Stomach (tissue), 7 donors: ENCODE measurements around the genes CDC42EP1, GCAT and GALR3.

DNA sequence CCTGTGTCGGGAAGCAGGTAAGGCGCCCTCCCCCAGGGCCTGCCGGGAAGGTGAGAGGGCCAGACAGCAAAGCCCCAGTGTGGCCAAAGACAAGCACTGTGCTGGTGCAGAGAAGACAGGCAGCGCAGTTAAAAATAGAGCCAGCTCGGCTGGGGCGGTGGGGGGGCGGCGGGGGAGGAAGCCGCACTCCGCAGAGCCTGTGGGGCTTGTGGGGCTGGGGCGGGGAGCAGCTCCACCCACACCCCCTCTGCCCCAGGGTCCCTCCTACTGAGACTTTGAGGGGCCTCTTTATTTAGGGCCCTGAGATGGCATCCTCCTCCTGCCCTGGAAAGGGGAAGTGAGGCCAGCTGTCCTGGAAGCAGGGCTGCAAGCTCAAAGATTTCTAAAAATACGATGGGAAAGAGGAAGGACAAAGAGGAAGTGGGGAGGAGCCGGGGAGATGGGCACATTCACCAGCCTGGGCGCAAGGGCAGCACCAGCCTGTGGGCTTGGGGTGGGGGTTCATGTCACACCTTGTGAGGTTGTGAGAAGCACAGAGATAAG is 2.6 kb downstream of the CYTH4 start:
- PRO-cap = no peak
- RAMPAGE, long total RNA, 5 experiments = no peak in any of the 5 experiments
- RRBS = no CpG with 5 or more reads among the region's 14 CpGs

GRCh38 chr22:37300453-37301089 is 18.3 kb downstream of the CYTH4 start:
- PRO-cap = no peak
- RAMPAGE, long total RNA, 5 experiments = no peak in any of the 5 experiments
- RRBS = 56% methylated on average over 3 of the region's 21 CpGs

DNA sequence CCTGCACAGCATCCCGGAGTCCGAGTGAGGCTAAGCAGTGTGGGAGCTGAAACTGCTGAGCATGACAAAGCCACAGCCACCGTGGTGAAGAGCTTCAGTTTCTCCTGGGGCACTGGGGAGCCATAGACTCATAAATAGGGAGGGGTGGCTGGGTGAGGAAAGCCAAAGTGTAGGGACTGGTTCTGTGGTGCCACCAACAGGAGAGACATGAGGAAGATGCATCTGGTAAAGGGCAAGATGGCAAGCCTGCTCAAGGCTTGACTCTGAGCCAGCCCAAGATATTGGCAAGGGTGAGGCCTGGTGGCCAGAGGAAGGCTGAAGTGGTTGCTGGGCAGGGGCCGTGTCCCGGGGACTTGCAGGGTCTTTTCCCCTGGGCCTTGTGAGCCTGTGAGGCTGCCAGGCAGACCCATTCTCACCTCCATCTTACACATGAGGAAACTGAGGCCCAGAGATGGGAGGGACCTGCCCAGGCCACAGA is 30.3 kb downstream of the CYTH4 start:
- PRO-cap = no peak
- RAMPAGE, long total RNA, 5 experiments = no peak in any of the 5 experiments
- RRBS = 93% methylated on average over 1 of the region's 5 CpGs

DNA sequence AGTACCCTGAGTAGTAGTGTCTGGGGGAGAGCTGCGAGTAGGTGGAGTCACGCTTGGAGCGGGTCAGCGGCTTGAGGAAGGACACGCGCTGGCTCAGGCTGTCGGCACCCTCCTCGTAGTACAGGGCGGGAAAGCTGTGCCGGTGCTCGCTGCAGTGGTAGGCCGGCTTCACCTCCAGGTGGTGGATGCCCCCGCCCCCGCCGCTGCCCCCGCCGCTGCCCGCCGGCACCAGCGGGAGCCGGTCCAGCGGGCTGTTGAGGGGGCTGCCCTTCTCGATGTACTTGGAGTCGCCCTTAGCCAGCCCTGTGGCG is 54.1 kb downstream of the ELFN2 start:
- PRO-cap = no peak
- RAMPAGE, long total RNA, 5 experiments = no peak in any of the 5 experiments
- RRBS = 66% methylated on average over 13 of the region's 25 CpGs

GRCh38 chr22:37502268-37503168 is 16.3 kb upstream of the MFNG start:
- PRO-cap = bidirectional peak, plus-strand start at chr22:37502607, minus-strand start at chr22:37502475
- RAMPAGE, long total RNA, 5 experiments = no peak in any of the 5 experiments
- RRBS = no CpG with 5 or more reads among the region's 17 CpGs

- PRO-cap = no peak
- RAMPAGE, long total RNA, 5 experiments = no peak in any of the 5 experiments
- RRBS = no CpG with 5 or more reads among the region's 14 CpGs
These were observed 15.3 kb downstream of the CARD10 start for GRCh38 chr22:37503760-37504396.

- PRO-cap = no peak
- RAMPAGE, long total RNA, 5 experiments = no peak in any of the 5 experiments
- RRBS = no CpG with 5 or more reads among the region's 7 CpGs
These were observed 10.4 kb downstream of the CARD10 start for GRCh38 chr22:37508734-37509324.

- PRO-cap = bidirectional peak, plus-strand start at chr22:37560503, minus-strand start at chr22:37560323
- RAMPAGE, long total RNA, 5 experiments = start-site peak on the plus strand in 4 of 5 experiments, at chr22:37560481-37560543 at its widest, 48 to 658 reads per replicate
- RRBS = 4% methylated on average over 56 of the region's 73 CpGs
These were observed at the start of gene CDC42EP1 for GRCh38 chr22:37559780-37560600. CDC42EP1 (plus strand) TSS chr22:37560480.

- PRO-cap = no peak
- RAMPAGE, long total RNA, 5 experiments = no peak in any of the 5 experiments
- RRBS = no CpG with 5 or more reads among the region's 5 CpGs
These were observed 9.5 kb downstream of the CDC42EP1 start for GRCh38 chr22:37569821-37570075.

DNA sequence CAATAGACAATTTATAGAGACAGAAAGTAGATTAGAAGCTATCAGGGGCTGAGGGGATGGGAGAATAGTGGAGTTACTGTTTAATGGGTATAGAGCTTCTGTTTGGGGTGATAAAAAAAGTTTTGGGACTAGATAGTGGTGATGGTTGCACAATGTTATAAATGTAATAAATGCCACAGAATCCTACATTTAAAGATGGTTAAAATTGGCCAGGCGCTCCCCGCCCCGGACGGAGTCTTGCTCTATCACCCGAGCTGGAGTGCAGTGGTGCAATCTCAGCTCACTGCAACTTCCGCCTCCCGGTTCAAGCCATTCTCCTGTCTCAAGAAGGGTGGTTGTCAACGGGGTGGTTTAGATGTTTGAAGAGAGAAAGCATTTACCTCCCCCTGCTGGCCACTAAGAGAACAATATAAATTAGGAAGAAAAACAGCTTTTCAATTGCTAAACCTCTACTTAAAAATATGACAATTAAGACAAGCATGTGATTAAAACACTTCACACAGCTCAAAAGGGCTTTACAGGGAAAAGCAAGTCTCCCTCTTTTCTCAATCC is 12.5 kb upstream of the LGALS2 start:
- PRO-cap = no peak
- RAMPAGE, long total RNA, 5 experiments = no peak in any of the 5 experiments
- RRBS = 2% methylated on average over 3 of the region's 8 CpGs

DNA sequence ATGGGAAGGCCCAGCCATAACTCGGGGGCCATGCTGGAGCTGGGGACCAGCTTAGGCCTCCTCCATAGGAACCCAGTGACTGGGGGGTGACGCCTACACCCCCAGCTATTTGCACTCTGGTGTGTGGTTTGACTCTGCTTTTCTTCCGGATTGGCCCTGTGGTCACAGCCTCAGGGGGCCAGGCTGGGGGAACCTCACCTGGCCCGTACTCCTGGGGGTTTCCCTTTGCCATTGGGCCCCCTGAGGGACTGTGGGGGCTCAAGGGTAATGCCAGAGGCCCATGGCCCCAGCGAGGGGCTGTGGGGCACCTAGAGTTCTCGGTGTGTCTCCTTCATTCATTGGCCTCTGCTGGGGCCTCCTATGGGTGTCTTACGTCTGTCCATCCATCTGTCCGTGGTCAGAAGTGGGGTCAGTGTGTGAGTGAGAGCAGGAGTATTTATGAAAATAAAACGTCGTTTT is 6.3 kb upstream of the SH3BP1 start:
- PRO-cap = no peak
- RAMPAGE, long total RNA, 5 experiments = no peak in any of the 5 experiments
- RRBS = no CpG with 5 or more reads among the region's 10 CpGs

DNA sequence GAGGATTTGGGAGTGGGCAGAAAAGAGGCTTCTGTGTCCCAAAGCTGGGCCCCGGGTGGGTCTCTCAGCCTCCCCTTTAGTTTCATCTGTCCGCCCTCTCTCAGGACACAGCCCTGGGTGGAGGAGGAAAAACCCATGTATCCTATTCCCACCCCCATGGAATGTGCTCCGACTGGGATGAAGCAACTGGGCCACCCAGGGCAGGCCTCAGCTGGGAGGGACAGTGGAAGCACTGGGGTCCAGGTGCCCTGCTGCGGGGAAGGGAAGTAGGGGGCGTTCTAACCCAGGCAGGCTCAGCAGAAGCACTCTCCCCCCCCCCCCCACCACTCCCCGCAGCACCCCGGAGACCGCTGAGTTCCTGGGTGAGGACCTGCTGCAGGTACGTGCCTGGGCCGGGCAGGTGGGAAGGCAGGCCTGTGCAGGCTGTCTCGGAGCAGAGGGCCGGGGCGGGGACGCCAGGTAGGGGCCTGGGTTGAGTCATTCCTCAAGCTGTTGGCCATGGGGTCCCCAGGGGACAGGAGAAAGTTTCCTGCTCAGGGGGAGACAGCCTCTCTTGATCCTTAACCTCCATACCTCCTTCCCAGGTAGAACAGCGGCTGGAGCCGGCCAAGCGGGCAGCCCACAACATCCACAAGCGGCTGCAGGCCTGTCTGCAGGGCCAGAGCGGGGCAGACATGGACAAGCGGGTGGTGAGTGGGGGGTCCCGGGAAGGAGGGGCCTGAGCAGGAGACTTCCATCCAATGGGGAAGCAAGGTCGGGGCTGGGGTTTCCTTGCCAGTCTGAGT is 1.5 kb downstream of the SH3BP1 start:
- PRO-cap = no peak
- RAMPAGE, long total RNA, 5 experiments = no peak in any of the 5 experiments
- RRBS = 34% methylated on average over 12 of the region's 22 CpGs

GRCh38 chr22:37746724-37747843 is 50.2 kb downstream of the TRIOBP start:
- PRO-cap = unidirectional peak, minus-strand start at chr22:37746973; bidirectional peak, plus-strand start at chr22:37747361, minus-strand start at chr22:37747275; bidirectional peak, plus-strand start at chr22:37747645, minus-strand start at chr22:37747591; unidirectional peak, minus-strand start at chr22:37747732
- RAMPAGE, long total RNA, 5 experiments = no peak in any of the 5 experiments
- RRBS = 2% methylated on average over 7 of the region's 44 CpGs

- PRO-cap = no peak
- RAMPAGE, long total RNA, 5 experiments = no peak in any of the 5 experiments
- RRBS = no CpG with 5 or more reads among the region's 5 CpGs
These were observed 53.2 kb upstream of the H1-0 start for GRCh38 chr22:37751830-37752254.

DNA sequence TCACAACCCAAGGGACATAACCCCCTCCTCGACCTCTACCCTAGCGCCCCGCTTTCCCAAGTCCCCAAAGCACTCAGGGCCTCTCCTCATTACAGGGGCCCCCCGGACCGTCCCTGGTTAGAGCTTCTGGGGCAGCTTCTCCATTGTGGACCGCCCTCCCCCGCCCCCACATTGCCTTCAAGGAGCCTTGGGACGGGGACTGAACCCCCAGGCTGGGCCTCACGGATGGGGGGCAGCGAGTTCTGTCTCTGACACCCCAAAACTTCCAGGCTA is 982 bp upstream of the H1-0 start:
- PRO-cap = no peak
- RAMPAGE, long total RNA, 5 experiments = no peak in any of the 5 experiments
- RRBS = no CpG with 5 or more reads among the region's 10 CpGs

DNA sequence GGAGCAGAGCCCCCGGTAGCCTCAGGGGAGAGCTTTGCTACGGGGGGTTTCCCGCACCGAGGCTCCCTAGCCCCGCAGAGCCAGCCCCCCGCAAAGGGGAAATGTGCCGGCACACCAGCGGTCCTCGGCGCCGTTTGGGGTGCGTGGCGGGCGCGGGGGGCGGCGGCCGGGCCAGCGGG is 310 bp upstream of the H1-0 start:
- PRO-cap = no peak
- RAMPAGE, long total RNA, 5 experiments = no peak in any of the 5 experiments
- RRBS = 1% methylated on average over 16 of the region's 19 CpGs

DNA sequence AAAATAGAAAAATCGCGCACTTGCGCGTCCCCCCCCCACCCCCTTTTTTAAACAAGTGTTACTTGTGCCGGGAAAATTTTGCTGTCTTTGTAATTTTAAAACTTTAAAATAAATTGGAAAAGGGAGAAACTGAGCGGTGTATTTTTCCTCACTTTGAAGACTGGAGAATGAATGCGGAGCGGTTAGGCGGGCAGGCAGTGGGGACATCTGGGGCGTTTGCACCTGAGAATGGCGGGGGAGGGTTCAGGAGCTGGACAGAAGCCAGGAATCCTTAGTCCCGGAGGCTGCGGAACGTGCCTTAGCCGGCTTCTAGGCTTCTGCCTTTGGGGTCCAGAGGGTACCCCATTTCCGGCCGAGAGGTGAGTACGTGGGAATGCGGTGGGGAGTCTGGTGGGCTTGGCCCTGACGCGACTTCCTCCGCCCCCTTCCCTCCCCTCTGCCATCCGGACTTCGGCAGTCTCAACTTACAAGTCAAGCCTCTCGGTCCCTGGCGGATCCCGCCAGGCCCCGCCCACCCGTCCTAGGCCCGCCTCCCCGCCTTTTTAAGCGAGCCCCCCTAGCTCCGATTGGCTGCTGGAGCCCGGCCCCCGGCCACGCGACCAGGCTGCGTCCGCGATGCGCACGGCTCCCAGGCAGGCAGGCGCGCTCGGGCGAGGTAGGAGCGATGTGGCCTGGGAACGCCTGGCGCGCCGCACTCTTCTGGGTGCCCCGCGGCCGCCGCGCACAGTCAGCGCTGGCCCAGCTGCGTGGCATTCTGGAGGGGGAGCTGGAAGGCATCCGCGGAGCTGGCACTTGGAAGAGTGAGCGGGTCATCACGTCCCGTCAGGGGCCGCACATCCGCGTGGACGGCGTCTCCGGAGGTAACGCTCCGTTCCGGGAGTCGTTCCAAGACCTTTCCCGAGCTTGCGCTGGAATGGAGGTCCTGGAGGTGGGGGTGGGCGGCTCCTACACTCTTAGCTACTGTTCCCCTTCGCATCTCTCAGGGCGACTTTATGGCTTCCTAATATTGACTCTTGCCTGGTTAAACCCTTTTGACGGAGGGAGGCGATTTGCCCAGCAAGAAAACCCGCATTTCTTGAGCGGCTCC is at the start of gene GCAT:
GCAT (plus strand) TSS at position 631 of the 1,087 bp plus-strand sequence.
- PRO-cap = bidirectional peak, plus-strand start at position 658 of the sequence, minus-strand start at position 438 of the sequence
- RAMPAGE, long total RNA, 5 experiments = start-site peak on the plus strand in 5 of 5 experiments, centred at positions 621 to 636 of the sequence, 12 to 108 reads per replicate
- RRBS = under 1% methylated on average over 10 of the region's 82 CpGs

- PRO-cap = no peak
- RAMPAGE, long total RNA, 5 experiments = no peak in any of the 5 experiments
- RRBS = no CpG with 5 or more reads among the region's 15 CpGs
These were observed at the start of gene GALR3 for GRCh38 chr22:37822934-37823657. GALR3 (plus strand) TSS chr22:37823382.

DNA sequence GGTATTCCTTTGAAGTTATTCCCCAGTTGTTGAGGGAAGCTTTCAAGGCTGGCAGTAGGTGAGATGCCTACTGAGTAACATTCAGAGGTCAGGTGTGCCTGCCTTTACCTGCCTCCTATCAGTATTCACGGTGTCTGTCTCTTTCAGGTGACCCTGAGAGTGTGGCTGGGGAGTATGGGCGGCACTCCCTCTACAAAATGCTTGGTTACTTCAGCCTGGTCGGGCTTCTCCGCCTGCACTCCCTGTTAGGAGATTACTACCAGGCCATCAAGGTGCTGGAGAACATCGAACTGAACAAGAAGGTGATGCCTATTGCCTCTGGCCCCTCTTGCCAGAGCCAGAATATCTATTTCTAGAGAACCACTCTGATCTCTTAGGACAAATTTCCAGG is 25.0 kb downstream of the EIF3L start:
- PRO-cap = no peak
- RAMPAGE, long total RNA, 5 experiments = no peak in any of the 5 experiments
- RRBS = no CpG with 5 or more reads among the region's 5 CpGs

DNA sequence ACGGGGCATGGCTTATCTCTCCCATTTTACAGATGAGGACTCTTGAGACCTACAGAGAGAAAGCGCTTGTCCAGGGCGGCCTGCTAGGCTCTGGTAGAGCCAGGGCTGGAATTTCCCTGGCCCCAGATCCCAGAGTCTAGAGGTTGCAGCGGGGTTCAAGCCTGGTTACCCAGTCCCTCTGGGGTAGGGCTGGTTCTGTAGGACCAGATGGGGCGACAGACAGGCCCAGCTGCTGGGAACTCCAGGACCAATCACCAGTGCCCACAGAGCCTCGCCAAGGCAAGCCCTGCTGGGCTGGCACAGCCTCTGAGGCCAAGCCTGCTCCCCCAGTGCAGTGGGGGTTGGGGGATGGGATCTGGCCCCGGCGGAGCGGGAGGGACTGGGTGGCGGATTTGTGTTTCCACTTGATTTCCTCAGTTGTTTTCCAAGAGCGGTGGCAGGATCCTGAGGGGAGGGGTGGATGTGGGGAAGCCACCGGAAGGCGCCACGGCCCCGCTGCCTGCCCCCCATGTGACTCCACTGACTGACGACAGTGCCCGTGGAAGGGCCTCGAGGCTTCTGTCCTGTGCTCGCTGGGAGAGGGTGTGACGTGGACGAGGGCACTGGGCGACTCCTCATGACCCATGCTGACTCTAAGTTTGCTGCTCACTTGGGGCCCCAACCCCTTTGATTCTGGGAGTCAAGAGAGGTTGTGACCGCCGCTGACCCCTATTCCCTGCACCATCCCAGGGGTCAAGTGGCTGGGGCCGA is 23.8 kb upstream of the PICK1 start:
- PRO-cap = unidirectional peak, plus-strand start at position 577 of the sequence
- RAMPAGE, long total RNA, 5 experiments = no peak in any of the 5 experiments
- RRBS = 88% methylated on average over 5 of the region's 25 CpGs